Measurements from ENCODE around the gene ENPP5.

DNA sequence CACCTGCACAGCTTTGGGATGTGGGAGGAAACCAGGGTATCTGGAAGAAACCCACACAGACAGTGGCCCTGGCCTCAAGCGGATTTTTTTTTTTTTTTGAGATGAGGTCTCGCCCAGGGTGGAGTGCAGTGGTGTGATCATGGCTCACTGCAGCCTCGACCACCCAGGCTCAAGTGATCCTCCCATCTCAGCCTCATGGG is 3.5 kb upstream of the CDC5L start:
- RRBS: no CpG with 5 or more reads among the region's 3 CpGs

DNA sequence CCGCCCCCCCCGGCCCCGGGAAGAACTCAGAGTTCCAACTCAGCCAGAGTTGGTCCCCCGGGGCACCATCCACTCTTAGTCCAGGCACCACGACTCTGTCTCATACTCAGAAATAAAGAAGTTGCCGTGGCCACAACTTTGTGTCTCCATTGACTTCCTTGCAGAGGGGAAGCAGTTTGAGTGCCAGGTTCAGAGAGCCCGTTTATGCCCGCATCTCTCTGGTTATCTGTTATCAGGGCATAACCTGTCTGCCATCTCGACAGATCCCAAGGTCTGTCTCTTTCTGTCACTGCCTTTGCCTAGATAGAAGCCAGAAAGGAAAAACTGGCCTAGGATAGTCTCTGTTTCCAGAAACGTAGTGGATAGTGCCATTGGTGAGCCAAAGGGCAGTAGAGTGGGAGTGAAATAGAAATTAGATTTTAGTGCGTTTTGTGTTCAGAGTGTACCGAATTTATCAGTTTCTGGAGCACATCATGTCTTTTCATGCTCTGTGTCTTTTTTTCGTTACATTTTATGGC is 708 bp downstream of the CDC5L start:
- RRBS: 45% methylated on average over 1 of the region's 13 CpGs

DNA sequence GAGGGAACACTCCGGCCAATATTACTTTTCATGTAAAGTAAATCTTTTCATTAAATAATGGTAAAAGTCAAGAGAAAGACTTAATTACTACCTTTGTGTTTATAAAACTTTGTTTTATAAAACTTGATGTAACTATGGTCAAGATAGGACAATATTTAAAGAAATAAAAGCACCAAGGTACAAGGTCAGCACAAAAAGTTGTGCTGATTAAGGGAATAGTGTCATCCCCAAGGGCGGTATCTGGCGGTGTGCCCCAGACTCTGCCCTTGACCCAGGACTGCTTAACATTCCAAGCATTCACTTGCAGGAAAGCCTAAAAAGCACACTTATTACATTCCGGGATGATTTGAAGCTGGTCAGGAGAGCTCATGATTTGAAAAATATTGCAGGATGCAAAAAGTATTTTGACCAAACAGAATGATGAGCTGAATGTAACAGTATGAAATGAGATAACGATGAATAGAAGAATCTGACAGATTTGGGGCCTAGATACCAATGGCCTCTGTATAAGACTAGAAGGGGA is 77.0 kb downstream of the CDC5L start:
- RRBS: no CpG with 5 or more reads among the region's 5 CpGs

DNA sequence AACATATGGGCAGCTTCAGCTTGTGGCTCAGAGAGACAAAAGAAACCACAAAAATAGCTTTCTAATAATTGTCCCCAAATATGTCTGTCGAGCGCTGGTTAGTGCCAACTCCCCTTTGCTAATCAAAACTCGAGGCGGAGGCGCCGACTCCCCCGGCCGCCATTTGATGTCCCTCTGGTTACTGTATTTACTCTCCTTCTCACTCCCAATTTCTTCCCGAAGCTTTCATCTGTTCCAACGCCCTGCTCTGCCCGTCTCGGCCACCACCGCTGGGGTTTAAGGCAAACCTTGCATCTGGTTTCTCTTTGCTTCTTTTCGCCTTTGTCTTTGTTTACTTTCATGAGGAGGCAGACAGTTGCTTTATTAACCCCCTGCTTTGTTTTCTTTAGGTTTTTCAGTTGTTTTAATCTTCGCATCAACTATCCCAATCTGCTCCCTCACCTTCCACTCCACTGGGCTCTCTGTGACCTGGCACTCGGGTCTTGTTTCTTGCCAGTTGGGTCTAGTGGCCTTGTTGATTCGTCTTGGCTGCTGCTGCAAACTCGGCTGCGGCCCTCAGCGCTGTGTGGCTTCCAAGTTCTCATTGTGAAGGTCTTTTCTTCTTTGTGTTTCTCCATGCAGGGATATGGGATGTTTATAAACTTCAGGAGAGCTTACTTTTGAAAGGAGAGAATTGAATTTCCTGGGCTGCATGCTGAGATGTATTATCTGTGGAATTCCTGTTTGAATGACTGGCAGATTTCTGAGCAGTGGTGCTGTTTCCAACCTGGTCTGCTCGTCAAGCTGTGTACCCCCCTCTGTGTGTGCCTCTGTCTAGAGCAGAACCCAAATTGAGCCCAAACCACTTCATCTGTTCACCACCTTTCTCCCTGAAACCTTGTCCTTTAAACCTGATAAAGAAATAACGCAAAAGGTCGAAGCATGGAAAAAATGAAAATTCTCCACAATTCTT is 155.1 kb downstream of the CDC5L start:
- RRBS: no CpG with 5 or more reads among the region's 23 CpGs

GRCh38 chr6:44569952-44570592 is 182.6 kb downstream of the CDC5L start:
- RRBS: no CpG with 5 or more reads among the region's 8 CpGs

DNA sequence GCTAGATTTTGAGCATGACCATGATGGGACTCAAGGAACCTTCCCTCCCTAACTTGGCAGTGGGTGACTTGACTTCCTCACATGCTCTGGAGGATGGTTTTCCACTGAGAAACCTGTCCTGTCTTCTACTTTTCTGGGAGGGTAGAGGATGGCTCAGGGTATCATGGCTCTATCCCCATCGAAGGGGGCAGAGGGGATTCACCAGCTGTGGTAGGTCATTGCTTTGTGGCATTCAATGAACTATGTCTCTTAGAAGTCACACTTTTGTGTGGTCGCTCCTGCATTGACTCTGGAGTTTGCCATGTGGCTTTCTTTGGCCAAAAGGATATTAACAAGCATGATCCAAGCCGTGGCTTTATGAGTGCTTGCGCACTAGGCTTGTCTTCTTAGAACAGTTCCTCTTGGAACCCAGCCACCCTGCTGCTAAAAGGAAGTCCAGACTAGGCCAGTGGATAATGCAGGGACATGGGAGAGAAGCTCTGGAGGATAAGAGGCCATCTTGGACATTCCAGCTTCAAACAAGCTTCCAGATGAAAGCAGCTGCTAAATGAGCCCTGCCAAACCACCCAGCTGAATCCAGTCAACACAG is 346.2 kb downstream of the CDC5L start:
- RRBS: no CpG with 5 or more reads among the region's 4 CpGs

DNA sequence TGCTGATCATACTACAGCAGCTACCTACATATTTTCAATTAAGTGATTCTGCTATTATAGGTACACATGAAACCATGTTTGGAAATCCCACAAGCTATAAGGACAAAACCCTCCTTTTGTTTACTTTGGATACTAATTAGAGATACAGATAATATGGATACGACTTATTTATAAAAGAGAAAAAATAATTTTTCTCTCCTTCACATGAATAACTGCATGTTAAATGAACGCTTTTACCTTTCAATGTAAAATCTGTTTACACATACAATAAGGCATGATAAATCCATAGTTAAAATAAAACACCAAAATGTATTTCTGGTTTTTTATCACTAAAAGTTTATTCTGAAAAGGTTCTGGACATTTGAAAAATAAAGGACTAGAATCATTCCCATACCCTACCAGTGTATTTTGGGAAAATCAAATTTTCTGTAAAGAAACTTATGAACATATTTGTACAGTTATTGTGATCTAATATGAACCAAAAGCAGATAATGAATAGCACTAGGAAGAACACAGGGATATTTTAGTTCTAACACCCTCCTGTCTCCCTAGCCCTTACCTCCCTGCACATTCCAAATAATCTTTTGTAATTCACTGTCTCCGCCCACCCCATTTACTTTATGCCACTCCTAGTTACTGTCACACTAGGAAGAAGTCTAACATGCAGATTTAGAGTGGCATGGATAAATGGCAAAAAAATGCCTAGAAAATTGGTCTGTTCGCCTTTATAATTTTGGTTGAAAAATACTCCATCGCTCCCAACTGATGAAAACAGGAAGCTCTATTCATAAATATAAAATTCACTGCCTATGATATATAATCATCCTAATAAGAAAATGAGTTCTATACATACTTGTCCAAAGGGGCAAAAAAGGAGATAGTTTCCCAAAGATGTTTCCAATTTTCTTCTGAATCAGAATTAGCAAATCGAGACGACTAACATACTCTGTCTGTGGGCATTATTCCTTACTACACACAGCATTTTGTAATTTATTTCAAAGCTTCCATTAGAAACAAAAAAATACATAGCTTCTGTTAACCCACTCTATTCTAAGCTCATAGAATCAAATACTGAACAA is 1.5 kb upstream of the RUNX2 start:
- RRBS: no CpG with 5 or more reads among the region's 7 CpGs

GRCh38 chr6:45417341-45417719 is 39.6 kb upstream of the SUPT3H start:
- RRBS: no CpG with 5 or more reads among the region's 3 CpGs

DNA sequence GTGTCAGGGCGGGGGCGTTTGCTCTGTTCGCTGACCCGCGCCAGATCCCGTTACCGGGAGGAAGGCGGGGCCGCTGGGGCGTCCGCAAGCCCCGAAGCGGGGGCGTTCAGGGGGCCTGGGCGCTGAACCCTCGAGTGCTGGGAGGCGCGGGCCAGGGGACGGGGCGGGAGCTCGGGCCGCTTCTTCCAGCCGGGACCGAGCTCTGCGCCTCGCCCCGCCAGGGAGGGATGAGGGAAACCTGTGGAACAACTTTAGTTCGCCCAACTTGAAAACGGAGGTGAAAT is 45.9 kb upstream of the SUPT3H start:
- RRBS: 2% methylated on average over 5 of the region's 29 CpGs

GRCh38 chr6:45445693-45446371 is 68.1 kb upstream of the SUPT3H start:
- RRBS: no CpG with 5 or more reads among the region's 9 CpGs

DNA sequence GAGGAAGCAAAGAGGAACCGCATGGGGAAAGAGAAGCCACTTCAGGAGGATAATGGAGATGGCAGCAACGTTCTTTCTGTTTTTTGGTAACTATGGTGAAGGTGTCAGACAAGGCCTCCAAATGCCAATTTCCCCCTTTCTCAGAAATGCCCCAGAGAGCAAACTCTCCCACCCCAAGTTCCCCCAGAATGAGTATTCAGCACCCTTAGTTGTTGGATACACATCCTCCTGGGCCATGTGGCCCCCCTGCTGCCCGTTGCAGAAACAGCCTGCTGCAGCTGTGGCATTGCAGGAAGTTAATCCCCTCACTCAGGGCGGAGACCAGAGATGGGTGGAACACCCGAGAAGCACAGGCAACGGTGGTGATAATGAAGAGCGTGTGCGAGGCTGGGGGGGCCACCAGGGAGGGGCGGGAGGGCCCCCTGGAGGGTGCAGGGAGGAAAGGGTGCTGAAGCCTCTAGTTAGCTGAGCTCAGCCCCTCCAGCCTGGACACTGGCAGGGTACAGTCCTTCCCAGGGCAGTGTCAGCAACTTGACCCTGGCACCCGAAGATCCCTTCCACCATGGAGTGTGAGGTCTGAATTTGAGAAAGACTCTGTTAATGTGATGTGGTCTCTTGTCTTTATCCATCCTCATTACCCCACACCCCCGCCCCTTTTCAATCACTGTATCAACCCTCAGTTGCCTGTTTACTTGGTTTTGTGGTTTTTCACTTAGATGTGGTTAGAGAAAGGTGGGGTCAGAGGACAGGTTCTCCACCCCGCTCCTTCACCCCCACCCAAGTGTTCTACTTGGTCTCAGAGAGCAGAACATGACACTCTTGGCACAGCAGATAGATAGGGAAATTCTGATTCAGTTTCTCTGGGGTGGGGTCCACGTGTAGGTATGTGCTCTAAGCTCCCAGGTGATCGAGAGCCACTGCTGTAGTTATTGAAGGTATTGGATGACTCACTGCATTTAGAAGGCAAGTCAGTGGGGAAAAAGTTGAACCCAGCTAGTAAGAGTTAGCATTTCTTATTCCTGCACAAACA is 208.7 kb upstream of the SUPT3H start:
- RRBS: no CpG with 5 or more reads among the region's 14 CpGs

GRCh38 chr6:46170335-46171343 is at the start of gene ENPP5:
ENPP5 (minus strand) TSS chr6:46170980.
- RRBS: 6% methylated on average over 4 of the region's 50 CpGs

- RRBS: no CpG with 5 or more reads among the region's 4 CpGs
These were observed 91.3 kb downstream of the RCAN2 start for GRCh38 chr6:46399672-46400711.

DNA sequence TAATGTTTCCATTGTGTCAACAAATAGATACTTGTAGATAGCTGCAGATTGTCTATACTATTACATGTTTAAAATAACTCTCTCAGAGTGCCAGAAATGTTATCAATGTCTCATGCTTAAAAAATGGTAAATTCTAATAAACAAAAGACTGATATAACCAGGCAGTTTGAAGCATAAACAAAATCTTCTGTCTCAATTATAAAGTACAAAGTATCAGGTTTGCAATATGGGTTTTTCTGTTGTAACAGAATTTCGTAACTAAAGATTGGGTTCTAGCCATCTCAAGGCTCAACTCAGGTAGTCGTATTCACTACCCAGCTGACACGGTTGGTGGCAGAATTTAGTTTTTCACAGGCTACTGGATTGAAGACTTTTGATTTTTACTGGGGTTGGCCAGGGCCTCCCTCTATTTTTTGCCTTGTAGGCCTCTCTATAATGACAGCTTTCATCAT is 3.8 kb downstream of the CYP39A1 start:
- RRBS: no CpG with 5 or more reads among the region's 3 CpGs

GRCh38 chr6:46947518-46948065 is 25.9 kb upstream of the ADGRF5 start:
- RRBS: no CpG with 5 or more reads among the region's 8 CpGs

DNA sequence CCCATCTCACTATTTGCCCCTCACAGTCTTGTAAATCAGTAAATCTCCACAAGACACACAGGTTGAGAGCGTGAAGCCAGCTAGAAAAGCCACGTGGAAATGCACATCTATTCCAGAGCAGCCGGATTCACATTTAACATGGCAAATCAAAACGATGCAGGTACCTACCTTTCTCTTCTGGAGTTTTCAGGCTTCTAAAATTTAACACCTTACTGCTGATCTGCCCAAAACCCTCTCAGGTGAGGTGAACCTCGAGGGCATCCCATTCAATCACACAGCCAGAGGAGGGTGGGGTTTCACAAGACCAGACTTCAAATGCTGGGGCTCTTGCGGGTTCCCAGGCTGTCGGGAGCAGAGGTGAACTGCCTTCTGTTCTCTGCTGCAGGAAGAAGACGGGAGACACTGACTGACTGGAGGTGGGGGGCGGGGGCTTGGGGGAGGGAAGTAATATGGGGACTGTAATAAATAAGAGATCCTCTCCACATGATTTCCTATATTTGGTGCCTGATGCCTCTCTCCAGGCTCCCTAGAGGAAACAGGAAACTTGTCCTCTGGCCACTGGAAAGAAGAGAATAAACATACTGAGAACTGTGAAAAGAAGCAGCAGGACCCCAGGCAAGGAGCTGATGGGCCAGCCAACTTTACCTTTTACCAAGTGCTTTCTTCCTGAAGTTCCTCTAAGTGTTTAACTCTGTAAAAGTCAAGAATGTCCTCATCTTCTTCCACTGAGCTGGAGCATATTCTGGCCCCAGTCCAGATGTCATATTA is 33.0 kb upstream of the ADGRF5 start:
- RRBS: no CpG with 5 or more reads among the region's 9 CpGs

DNA sequence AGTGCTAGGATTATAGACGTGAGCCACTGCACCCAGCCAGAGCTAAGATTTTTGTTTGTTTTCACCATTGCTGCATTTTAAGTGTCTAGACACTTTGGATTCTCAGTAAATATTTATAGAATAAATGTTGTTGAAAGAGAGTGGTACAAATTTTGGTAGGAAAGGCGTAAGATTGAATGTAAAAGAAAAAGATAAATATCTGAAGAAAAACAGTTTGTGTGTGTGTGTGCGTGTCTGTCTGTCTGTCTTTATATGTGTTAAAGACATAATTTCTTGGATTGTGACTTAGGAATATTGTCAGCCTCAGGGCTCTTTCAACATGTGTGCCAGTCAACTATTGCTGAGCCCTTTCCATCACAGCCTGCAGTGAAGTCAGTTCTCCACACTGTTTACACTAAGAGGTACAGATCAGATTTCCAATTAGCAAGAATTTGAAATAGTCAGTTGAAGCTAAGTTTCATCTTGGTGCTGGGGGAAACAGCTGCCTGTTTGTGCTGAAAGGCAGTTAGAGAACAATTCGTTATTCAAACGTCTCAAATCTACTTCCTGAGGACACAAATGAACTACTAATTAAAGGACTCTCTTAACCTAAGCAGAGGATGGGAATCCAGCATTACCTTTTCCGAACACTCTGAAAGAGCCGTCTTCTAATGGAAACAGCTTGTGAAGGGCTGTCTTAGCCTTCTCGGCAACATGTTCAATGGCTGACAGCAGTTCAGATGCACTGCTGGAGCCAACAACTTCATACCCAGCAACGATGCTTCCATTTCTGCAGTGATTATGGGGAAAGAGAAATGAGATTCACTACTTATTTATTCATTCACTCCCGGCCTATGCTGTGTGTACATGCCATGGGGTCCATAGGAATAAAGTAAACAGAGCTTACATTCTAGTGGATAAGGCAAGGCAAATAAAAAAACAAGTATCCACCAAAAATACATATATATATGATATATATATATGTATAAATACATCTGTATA is 25.8 kb downstream of the ADGRF1 start:
- RRBS: no CpG with 5 or more reads among the region's 10 CpGs

DNA sequence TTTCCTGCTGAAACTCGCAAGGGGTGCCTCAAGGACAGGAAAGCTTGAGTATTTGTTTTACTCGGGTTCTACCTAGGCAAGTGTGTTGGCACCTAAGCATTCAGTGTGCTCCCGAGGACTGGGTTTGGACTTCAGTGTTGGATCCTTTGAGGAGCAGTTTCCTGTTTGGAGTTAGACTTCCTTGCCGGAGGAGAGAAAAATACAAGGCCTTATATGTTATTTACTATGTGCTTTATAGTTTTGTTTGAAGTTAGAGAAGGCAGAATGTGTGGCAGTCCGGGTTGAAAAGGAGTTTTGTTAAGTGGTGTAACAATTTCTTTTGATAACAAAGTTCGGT is 1.1 kb downstream of the CD2AP start:
- RRBS: no CpG with 5 or more reads among the region's 6 CpGs

DNA sequence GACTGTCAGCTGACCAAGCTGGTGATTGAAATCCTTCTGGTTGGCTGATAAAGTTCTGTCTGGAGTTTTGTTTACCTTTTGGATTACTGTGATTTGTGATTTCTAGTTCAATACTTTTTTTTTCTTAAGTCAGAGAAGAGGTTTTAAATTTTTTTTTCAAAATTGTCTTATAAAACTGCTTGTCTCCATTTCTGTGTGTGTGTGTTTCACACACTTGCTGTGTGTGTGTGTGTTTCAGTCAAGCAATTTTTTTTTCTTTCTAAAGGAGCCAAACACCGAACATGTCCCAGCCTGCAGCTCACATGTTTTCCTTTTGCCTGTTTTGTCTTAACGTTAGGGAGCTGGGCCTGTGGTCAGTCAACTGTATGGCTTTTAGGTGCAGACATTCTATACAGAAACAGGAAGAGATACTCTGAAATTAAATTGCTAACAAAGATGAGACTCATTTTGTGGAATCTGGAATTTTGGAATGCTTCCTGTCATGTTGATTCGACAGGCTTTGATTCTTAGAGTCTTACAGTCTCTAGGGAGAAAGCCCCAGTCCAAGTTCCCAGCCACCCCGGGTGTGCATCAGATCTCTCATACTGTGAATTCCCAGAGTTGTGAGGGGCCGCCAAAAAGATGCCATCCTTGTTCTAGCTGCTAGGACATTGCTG is 28.4 kb upstream of the ADGRF4 start:
- RRBS: no CpG with 5 or more reads among the region's 5 CpGs

Data from epidermal melanocyte (primary cell).